SJCRH30 (cell line): ENCODE measurements around a stretch of chr18.

DNA sequence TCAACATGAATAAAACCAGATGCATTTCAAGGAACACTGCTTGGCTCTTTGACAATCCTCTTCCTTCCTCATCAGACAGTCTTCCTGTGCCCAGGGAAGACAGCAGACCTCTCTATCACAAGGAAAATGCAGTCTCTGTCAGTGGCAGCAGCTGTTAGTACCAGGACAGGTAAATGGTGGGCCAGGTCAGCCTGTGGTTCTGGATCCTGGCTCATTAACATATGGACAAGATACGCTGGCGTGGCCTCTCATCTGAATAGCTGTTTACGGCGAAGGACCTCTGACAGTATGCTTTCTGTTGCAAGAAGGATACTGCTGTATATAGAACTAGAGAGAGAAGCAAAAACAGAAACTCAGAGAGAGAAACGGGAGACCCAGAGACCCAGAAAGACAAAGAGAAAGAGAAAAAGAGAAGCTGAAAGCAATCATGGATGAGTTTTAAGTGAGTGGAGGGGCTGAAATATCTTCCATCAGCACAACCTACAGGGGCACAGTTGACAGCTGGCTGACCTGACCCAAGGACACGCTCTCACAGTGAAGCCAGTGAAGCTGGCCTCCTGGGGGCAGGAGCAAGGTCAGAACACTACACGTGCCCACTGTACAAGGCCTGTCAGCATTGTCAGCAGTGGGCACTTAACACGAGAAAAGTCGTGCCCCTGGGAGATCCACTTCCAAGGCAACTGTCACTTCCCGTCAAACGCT is 176.6 kb downstream of the BCL2 start:
- RAMPAGE, long total RNA, result no peak

DNA sequence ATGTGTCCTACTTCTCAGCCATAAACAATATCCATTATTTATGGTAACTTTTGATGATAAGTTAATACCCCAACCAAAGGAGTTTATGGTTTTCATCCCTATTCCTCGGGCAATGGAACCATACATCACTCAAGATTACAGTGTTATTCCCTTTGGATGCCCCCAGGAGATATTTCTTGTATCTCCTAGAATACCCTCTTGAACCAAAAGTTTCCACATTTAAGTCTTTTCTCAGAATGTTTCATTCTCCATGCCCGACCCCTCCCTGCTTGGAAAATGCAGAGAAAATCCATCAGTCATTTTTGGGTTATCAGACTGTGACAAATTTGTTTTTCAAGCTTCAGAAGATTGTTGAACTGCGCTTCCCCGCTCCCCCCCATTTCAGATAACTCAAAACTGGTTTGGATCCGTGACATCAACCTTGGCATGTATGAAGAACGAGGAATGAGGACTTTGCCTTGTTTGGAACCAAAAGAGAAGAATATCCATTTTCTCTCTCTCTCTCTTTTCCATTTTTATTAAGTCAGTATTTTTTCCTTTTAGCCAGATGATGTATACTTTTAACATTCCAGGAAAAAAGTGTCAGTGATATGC is 171.7 kb downstream of the BCL2 start:
- RAMPAGE, long total RNA, result no peak

DNA sequence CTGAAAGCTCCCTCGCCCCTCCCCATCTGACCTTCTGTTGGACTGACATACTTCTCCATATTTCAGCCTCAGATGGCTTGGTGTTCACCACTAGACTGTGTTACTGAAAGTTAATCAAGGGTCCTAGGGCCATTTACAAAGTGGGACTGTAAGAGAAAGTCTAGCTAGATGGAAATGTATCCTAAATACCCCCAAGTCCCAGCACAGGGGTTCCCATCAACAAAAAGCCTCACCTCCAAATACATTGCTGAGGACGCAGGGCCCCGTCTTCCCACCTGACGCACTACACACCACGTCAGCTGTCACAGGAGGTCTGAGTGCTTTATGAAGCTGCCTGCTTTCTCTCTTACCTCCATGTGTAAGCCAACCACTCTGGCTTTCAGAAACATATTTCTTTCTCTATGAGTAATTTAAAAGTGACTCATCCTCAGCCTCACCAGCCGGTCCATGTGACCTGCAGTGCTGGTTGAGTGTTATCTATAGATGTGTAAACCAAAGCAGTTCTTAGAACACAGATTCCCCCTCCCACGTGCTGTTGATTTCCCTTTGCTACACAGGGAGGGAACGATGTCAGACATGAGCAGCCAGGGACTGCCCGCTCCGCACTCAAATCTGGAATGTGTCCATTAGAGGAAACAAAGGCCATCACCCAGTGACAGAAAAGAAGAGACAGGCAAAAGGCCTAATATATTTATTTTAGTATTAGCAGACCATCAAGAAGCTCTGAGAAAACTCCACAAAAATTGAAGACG is 157.9 kb downstream of the BCL2 start:
- RAMPAGE, long total RNA, result no peak

DNA sequence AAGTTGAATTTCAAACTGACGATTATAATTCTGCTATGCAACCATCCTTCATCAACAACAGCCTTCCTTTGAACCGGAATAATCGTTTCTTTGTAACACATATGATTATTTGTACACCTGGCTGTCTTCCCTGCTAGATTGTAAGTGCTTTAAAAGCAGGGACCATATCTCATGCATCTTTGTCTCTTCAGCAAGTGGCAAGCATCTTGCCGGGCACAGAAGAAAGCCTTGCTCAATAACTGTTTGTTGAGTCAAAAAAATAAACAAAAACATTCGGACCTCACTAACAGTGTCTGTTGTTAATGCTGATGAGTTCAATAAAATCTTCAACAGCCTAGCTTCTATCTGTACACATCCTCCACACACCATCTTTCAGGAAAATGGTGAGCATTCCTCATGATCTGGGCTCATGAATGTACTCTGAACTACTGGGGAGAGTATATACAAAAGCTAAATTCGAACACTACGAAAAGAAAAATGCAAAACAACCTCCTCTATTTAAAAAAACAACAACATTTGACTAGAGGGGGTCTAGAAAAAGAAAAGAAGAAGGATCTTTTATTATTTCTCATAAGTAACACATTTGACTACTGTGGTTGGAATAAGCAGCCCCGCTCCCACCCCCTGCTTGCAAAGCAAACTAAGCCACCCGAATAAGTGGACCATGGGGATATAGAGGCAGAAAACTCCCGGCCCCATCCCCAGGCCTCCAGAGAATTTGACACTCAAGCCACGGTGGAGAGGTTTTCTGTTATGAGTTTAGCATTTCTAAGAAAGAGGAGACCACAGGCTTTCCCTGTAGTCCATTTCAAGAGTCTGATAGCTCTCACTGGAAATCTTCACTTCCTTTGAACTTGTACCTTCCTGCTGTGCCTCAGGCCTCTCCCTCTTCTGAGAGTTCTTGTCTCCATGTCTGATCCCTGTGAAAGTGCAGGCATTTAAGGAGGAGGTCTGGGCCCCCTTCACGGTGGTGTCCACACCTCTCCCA is 114.1 kb downstream of the BCL2 start:
- RAMPAGE, long total RNA, result no peak

DNA sequence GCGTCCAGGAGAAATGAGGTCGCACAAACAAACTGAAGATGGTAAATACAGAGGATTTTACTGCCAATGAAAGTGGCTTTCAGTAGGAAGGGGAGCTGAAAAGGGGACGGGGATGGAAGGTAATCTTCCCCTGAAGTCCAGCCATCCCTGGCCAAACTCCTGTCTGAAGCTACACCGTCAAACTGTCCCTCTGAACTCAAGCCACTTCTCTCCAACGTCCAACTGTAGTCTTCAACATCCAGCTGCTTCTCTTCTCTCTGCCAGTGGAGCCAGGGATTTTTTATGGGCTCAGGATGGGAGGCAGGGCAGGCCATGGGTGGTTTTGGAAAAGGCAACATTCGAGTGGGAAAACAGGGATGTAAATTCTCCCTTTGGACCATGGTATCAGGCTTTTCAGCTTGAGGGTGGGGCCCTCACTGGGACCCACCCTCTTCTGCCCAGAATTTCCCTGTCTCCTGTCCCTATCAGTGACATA is 93.6 kb downstream of the BCL2 start:
- RAMPAGE, long total RNA, result no peak

DNA sequence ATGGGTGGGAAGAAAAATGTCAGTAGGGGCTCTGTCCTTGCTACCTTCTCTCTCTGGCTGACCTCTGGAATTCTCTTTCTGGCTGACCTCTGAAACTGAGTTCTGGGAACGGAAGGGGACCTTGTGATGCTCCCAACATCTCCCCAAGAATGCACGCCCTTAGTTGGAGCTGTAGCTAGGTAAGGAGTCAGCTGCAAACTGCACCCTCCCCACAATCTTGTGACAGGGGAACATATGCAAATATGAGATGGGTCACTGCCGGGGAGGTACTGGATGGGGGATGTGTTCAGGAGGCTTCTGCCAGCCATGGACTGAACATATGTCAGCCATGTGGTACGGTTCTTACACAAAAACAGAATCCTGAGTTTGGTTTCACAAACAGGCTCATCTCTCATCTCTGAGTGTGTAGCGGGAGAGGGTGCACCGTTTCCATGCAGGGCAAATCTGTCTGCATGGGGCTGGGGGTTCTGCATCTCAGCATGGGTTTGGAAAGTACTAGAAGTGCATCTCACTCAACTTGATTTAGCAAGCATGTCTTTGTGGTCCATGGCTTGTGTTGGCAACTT is 34.2 kb downstream of the BCL2 start:
- RAMPAGE, long total RNA, result no peak

DNA sequence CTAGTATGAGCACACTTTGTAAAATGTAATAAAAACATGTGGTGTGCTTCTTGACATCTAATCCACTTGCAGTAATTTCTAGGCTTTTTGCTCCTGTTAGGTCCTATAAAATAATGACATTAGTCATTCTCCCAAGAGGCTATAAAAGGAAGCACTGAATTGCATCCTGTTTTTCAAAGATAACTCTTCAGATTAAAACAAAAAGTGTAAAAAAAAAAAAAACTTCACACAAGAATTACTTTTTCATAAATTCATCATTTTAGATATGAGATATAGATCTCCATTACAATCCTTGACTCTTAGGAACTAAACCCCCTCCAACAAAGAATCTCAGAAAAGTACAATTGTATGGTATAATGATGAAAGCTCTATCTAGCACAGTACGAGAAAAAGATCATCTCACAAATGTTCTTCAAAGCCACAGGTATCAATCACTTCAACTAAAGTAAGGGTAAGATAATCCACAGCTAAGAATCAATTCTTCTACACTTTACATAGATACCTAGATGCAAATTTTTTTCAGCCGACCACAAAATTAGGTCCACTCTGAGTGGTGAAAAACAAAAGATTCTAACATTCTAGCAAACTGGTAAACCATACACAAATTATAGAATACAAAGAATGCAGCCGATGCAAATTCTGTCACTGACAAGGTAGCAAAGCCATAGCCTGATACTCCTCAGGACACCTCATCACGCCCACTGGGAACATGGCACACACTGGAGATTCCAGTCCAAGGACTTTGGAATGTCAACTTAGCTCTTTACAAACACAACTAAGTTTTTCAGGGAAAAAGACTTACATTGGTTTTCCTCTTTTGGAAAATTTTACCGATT is 2.6 kb downstream of the BCL2 start:
- RAMPAGE, long total RNA, result no peak

- RAMPAGE, long total RNA, result no peak
These were observed 11.2 kb downstream of the SERPINB12 start for GRCh38 chr18:63553310-63553824.

GRCh38 chr18:63869399-63869986 is 18.0 kb upstream of the SERPINB2 start:
- RAMPAGE, long total RNA, result no peak

DNA sequence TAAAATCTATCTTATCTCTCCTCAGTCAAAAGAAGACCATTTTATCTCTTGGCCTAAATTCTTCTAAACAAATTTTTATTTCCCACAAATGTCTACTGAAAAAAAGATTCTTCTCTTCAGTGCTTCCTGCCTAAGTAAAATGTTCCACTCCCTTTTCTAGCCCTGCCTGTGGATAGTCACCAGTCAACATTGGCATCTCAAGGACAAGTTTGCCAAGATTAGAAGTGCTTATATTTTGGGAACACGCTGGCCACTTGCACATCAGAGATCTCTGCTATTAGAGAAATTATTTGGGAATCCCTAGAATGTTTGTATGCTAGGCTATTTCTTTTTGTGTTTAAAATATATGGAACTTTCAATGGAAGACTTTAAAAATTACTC is 758.2 kb upstream of the CDH7 start:
- RAMPAGE, long total RNA, result no peak

- RAMPAGE, long total RNA, result no peak
These were observed 335.7 kb upstream of the CDH7 start for GRCh38 chr18:65415023-65415514.

GRCh38 chr18:65751324-65751733 is 517 bp downstream of the CDH7 start:
- RAMPAGE, long total RNA, result no peak

- RAMPAGE, long total RNA, result no peak
These were observed 385.1 kb downstream of the CDH7 start for GRCh38 chr18:66135895-66136390.

DNA sequence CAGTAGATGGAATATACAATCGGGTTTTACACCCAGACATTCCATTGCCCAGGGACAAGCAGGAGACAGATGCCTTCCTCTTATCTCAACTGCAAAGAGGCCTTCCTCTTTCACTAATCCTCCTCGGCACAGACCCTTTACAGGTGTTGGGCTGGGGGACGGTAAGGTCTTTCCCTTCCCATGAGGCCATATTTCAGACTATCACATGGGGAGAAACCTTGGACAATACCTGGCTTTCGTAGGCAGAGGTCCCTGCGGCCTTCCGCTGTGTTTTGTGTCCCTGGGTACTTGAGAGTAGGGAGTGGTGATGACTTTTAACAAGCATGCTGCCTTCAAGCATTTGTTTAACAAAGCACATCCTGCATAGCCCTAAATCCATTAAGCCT is 439.3 kb downstream of the DSEL start:
- RAMPAGE, long total RNA, result no peak

DNA sequence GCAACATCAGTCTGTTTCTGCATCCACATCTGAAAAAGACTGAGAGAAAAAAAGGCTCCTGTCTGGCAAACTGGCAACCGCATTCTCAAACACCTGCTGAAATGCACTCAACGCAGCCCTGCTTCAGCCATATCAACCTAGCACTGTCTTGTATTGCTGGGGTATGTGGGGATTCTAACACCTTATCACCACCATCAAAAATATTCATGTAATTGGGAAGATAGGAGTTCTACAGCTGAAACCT is 52.6 kb downstream of the CD226 start:
- RAMPAGE, long total RNA, result no peak

DNA sequence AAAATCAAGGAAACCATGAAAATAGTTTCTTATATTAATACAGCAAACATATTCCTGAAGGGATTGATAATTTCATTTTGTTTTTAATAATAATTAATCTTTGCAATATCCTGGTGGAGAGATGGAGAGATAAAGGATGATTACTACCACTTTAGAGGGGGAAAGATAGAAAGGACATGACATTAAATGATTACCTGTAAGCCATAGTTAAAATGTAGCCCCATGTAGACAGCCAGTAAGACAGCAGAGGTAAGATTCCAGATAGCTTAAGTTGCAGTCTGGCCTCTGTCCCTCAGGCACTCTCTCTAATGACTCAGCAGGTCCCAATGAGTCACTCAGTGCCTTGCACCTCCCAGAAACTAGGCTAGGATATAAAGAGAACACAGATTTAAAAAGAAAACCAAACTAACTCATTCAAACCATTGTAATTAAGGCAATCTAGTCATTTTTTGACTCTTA is 48.2 kb downstream of the SOCS6 start:
- RAMPAGE, long total RNA, result no peak

GRCh38 chr18:70659405-70660078 is 370.7 kb downstream of the SOCS6 start:
- RAMPAGE, long total RNA, result no peak

DNA sequence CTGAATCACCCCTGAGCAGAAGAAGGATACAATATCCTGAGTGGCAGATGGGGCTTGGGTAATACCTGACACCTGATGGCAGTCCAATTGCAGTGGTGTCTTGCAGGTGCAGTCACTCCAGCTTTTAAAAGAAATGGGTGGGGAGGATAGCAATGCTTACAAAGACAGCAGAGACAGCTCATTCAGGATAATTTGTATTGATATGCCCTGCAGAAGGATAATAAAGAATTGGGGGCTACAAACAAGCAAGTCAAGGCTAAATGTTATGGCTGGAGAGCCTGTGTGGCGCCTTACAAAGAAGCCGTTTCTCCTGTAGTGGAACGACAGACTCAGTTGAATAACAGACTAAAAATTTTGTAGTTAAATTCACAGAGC is 456.8 kb downstream of the SOCS6 start:
- RAMPAGE, long total RNA, result no peak

- RAMPAGE, long total RNA, result no peak
These were observed 147.9 kb upstream of the CBLN2 start for GRCh38 chr18:72692057-72692527.

DNA sequence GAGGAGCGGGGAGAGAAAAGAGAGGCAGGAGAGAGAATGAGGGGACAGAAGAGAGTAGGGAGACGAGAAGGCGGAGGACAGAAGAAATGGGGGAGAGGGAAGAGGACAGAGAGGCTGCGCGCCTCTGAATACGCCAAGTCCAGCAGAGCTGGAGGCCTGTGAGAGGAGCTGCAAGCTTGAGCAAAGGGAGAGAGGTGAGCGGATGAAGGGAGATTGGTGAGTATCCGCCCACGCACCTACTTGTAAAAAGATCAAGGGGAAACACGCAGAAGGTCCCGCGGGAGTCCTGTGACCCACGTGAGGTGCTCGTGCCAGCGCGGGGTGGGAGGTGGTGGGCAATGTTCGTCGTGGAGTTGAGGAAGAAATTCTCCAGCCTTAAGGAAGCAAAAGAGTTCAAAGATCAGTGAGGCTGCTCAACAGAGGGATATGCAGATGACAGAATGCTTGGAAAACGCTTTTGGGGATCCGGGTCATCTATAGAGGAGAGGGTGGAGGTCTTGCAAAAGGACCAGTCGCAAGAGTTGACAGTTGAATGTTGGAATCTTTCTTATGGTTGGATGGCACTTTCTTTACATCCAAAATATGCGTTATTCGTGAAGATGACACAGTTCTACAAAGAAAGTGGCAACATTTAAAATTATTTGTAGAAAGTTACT is 2.1 kb upstream of the NETO1 start:
- RAMPAGE, long total RNA, result no peak